Measurements from ENCODE around the gene COPZ1.

GRCh38 chr12:53696083-53696739 is 20.3 kb upstream of the ATP5MC2 start:
- PRO-cap: no peak

DNA sequence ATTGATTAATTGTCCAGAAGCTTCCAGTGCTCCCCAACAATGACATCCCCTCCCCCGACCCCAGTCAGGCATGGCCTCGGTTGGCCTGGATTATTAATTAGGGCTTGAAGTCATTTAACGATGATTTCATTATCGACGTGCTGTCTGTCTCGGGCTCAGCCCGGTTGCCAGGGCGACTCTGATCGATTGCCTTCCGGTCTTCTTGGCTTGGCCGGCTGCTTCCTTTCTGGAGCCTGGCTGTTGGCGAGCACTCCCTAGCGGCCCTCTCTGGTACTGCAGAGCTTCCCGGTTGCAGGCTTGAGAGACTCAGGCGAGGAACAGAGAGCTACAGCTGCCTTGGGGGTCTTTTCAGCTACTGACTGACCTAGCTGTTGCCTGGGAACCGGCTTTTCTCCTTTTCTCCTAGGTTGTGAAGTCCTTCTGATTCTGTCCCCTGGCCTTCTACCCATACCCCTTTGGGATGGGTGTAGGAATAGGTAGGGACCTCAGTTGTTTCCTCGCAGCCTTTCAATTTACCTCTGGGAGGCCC is 29.9 kb upstream of the CALCOCO1 start:
- PRO-cap: no peak

DNA sequence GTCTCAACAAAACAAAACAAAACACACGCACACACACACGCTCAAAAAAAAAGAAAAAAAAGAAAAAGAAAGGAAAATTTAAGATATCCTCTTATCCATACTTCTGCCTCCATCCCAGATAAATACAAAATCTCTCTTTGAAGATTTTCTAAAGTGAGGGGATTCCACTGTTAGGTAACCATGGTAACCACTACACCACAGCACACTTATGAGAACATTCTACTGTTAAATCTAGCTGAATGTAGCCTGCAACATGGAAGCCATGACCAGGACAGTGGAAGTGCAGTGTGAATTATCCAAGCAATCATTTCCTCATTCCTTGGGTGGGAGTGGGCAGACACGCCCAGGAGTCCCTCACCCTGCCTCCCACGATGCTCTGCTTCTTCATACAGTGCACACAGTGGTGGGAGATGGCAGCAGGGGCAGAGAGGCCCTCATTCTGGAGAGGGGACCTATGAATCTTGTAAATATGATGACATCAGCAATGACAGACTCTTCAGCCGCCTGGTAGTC is 70.2 kb upstream of the HOXC13 start:
- PRO-cap: no peak

DNA sequence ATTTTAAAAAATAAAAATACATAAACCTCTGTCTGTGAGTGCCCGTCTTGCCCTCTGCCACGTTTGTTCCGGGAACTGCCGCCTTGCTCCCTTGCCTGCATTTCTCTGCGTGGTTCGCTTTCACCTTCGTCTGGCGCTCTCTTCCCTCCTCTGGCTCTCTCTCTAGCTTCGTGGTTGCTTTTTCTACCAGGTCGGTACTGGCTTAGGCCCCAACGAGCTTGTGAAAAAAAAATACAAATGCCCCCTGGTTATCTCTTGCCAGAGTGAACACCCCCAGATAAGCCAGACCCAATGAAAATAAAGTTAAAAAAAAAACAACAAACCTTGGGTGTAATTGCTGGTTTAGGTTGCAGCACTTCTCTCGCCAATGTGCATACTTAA is 9.0 kb upstream of the HOXC11 start:
- PRO-cap: no peak

GRCh38 chr12:53978153-53978828 is 5.4 kb downstream of the HOXC11 start:
- PRO-cap: no peak

- PRO-cap: no peak
Measured at GRCh38 chr12:53987046-53987565, 2.2 kb downstream of the HOXC10 start.

DNA sequence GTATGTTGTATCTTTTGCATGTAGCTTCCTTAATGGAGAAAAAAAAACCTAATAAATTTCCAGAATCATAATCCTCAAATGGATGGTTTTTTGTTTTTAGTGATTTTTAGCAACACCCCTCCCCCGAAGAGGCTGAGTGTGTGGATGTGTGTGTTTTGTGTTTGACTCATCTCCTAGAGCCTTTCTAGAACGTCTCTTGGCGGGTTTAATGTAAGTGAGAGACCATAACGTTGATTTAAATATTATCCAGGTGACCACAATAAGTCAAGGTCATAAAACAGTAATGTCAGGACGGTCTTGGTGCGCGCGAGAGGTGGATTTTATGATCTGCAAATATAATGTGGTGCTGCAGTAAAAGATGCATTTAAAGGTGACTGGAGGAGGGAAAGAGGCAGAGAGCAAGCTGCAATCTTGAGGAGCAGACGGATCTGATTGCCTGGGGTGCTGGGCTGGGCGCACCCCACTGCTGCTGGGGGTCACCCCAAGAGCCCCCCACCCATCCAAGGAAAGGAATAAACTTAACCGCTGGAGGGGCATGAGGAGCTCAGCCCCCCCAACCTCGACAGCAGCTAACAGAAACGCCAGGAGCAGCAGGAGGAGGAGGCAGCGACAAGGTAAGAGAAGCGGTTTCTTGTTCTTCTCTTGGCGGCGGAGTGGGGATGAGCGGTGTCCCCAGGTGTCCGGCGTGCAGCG is 5.4 kb downstream of the HOXC10 start:
- PRO-cap: no peak

GRCh38 chr12:53998775-53999358 is 1.1 kb upstream of the HOXC9 start:
- PRO-cap: no peak

DNA sequence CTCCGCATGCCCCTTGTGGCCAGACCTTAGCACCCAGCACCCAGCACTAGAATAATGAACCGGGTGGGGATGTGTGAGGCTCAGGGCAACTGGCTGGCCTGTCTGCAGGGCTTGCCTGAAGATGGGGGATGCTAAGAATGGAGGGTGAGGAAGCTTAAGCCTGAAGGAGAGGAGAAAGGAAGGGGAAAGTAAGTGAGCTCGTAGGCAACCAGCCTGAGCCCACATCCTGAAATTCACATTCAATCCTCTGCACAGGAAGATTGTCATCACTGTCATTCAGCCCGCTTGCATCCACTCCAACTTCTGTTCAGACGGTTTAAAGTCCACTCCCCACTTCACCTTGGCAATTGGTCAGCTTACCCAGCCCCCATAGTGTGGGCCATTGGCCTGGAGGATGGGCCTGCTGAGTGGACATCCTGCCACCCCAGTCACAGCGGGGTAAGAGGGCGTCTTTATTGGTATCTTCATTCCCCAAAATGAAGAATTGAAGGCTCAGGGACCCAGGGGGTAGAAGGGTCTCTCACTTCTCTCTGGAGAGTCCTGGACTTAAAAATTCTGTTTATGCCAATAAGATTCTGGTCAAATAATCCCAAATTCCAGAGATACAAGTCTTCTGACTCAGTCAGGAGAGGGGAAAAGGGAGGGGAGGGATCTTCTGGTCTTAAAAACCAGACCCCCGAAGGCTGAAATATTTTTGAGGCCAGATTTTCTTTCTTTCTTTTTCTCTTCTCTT is 4.6 kb downstream of the HOXC8 start:
- PRO-cap: no peak

- PRO-cap: no peak
Measured at GRCh38 chr12:54016431-54017588, 8.0 kb downstream of the HOXC8 start.

DNA sequence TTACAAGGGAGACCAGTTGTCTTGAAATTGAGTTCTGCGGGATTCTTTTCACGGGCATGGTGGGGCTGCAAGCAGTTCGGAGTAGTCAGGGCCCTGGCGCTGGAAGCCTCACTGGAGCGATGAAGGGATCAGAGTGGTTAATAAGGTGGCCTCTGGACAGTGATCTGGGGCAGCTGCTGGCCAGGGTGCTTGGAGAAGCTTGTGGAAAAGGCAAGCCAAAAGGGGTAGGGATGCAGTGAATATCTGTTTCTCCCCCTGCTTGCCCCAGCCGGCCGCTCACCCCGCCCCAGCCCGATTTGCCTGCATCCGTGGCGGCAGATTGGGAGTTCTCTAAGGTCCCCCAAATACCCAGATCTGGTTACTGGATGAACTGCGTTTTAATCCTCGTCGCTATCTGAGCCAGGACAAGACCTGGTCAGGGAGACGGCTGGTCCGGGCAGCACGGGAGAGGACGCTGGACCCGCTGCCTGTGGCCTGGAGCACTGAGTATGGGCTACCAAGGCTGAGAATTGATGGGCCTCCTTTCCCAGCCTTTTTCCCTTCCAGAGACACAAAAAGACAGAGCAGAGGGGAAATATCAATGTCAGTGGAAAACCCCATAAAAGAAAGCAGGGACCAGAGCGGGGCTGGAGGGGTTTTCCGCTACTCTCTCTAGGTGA is 7.2 kb upstream of the HOXC6 start:
- PRO-cap: no peak

DNA sequence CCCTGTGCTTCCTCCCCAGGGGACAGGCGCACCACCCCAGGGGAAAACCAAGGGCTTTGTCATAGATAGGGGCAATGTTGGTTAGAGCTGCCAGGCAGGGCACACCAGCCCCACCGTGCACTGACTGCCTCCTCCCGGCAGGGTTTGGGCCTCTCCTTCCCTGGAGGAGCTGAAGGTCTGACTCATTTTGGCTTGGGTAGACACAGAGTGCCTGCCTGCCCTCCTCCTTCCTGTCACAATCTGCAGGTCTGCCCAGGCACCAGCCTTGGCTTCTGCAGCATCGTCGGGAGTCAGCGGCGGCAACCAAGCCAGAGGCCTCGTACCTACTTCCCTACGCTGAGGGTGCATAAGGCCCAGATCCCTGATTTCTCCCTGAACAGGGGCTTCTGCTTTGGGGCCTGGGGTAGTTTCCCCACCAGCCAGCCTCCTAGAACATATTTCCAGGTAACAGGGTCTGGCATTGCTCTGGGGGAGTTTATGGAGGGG is 4.1 kb downstream of the HOXC5 start:
- PRO-cap: no peak

DNA sequence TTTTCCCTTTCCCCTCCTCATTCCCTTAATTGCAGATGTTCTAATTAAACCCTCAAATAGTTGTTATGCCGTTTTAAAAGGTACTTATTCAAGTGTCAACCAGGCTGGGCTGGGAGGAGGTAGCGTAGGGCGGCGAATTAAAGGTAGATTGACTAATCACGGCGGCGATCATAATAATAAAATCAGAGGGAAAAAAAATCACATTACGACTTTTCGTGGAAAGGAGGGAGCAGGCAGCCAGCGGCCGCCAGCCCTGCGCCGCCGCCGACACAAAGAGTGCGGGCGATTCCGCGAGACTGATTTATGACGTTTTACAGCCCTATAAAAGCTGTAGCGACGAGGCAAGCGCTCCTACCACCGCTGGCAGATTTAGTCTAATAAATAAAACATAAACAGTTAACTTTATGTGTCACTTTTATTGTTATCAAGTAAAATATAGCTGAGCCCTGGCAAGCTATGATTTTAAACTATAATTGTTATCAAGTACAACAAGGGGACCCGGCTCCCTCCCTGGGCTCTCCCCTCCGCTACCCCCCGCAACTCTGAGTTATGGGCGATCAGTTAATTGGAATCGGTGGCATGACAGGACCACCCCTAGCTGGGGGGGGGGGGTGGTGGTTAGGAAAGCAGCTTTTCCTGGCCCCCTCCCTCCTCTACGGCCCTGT is 1.5 kb upstream of the HOXC4 start:
- PRO-cap: no peak

GRCh38 chr12:54080362-54080815 is 26.8 kb downstream of the HOXC4 start:
- PRO-cap: no peak

GRCh38 chr12:54187026-54187856 is 1.5 kb downstream of the SMUG1 start:
- PRO-cap: no peak

- PRO-cap: no peak
Measured at GRCh38 chr12:54258290-54258848, 21.6 kb downstream of the CBX5 start.

GRCh38 chr12:54299565-54300273 is 1.1 kb downstream of the NFE2 start:
- PRO-cap: no peak

DNA sequence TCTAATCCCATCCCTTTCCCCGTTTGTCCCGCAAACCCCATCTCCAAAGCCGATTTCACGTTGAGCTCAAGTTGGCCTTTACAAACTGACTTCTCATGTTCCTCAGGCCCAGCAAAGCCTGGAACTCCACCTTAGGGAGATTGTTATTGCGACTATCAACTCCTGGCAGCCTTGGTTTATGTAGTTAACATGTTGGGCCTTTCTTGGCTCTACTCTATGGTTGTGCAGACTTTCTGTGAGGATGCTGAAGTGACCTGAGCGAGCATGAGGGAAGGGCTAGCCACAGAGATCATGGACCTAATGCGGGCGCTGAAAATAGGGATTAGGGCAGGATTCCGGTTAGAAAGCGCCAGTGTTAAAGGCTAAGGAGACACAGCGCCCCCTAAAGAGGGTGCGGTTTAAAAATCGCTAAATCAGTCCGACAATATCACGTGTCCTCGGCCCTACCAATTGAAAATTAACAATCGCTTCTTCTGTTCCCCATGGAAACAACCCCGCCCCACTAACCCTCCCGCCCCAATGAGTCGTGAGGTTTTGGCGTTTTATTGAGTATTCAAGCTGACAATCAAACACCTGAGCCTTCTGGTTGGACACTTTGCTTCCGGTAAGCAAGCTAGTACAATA is 403 bp upstream of the COPZ1 start:
- PRO-cap: no peak

- PRO-cap: unidirectional peak, plus-strand start at chr12:54325191
Measured at GRCh38 chr12:54325040-54325780, at the start of gene COPZ1. COPZ1 (plus strand) TSS chr12:54325131.

GRCh38 chr12:54417990-54418726 is 908 bp downstream of the ITGA5 start:
- PRO-cap: bidirectional peak, plus-strand start at chr12:54418371, minus-strand start at chr12:54418156; unidirectional peak, minus-strand start at chr12:54418422